NCI-H460 (cell line): ENCODE results near the genes SUSD1 and KIAA1958.

DNA sequence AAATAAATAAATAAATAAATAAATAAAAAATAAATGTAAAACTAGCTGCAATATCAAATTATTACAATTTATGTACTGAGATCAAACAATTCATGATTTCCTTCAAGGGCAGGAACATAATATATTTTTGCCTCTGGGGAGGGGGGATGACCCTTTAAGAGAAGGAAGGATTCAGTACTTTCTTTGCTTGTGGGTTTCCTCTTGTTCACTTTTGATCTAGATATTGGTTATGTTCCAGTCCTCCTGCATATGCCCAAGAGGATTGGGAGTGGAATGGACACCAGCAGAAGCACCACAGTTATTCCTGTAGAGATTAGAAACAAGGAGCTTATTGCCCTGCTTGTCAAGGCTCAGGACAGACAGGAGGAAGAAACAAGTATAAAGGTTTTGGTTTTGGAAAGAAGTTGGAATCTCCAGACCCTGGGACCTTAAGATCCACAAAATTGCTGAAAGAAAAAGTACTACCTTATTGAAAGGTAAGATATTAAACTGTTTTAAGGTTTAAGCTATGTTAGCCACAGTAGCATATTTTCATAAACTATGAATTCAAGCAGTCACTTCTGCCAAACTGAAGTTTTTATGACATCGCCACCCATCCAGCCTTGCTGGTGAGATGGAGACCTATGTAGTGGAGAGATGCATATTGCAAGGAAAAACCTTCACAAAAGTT is 11.6 kb downstream of the DNAJC25 start:
RAMPAGE:
- cytosol, long total RNA, result no peak
- long total RNA, result no peak
- nucleus, long total RNA, result no peak

RAMPAGE:
- cytosol, long total RNA, result no peak
- long total RNA, result no peak
- nucleus, long total RNA, result no peak
These were observed 11.1 kb upstream of the SHOC1 start for GRCh38 chr9:111805566-111806562.

DNA sequence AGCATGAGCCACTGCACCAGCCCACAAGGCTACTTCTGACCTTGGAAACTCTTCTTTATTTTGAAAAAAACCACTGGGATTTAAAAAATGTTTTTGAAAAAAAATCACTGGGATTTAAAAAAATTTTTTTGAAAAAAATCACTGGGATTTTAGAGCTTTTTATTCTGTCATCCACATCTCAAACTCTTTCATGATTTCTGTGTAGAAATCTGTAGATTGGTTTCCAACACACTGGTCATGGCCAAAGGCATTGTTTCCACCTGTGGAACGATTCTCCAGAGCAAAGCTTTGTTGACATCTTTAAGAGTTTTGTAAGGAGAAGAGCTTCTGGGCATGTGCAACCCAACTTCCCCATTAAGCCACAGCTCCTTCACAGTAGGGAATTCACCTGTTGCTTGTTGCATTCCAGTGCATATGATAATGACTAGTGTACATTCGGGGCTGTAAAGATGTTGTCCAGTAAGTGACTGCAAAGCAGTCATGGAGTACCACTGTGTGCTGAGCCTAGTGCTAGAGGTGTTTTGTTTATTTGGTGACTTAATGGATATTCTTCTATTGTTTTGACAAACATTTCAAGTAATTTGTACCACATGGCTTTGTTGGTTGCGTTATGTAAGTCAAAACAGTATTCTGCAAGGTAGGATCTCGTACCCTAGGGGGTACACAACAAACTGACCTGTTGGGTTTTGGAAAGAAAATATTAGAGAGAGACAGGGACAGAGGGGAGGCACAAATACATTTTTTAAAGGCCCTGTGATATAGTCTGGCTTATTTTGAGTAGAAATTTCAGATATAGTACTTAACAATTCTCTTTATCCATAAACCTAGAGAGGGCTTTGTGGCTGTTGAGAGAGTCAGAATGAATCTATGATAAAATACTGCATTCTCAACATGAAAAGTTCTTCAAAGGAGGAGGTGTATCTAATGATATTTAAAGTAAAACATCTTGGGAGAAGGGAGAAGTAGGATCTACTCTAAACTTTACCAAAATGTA is 12.9 kb downstream of the UGCG start:
RAMPAGE:
- cytosol, long total RNA, result no peak
- long total RNA, result no peak
- nucleus, long total RNA, result no peak

GRCh38 chr9:112065539-112066602 is 109.2 kb downstream of the SUSD1 start:
RAMPAGE:
- cytosol, long total RNA, result no peak
- long total RNA, result no peak
- nucleus, long total RNA, result no peak

RAMPAGE:
- cytosol, long total RNA, result no peak
- long total RNA, result no peak
- nucleus, long total RNA, result no peak
These were observed 49.2 kb downstream of the SUSD1 start for GRCh38 chr9:112125676-112126548.

GRCh38 chr9:112174955-112175596 is at the start of gene SUSD1:
Gene SUSD1, minus strand, starts transcription at chr9:112175297.
RAMPAGE:
- cytosol, long total RNA, result no peak
- long total RNA, result no peak
- nucleus, long total RNA, result no peak

RAMPAGE:
- cytosol, long total RNA, result no peak
- long total RNA, result no peak
- nucleus, long total RNA, result no peak
These were observed 433 bp upstream of the SUSD1 start for GRCh38 chr9:112175597-112175863.

GRCh38 chr9:112180286-112180804 is 5.2 kb upstream of the SUSD1 start:
RAMPAGE:
- cytosol, long total RNA, result no peak
- long total RNA, result no peak
- nucleus, long total RNA, result no peak

GRCh38 chr9:112286207-112286922 is 47.1 kb downstream of the PTBP3 start:
RAMPAGE:
- cytosol, long total RNA, result no peak
- long total RNA, result no peak
- nucleus, long total RNA, result no peak

RAMPAGE:
- cytosol, long total RNA, result no peak
- long total RNA, result no peak
- nucleus, long total RNA, result no peak
These were observed 1.1 kb upstream of the PTBP3 start for GRCh38 chr9:112334316-112335049.

GRCh38 chr9:112348135-112349465 is 15.2 kb upstream of the PTBP3 start:
RAMPAGE:
- cytosol, long total RNA, result no peak
- long total RNA, result no peak
- nucleus, long total RNA, result no peak

RAMPAGE:
- cytosol, long total RNA, result no peak
- long total RNA, result no peak
- nucleus, long total RNA, result no peak
These were observed 18.7 kb upstream of the PTBP3 start for GRCh38 chr9:112352171-112352501.

DNA sequence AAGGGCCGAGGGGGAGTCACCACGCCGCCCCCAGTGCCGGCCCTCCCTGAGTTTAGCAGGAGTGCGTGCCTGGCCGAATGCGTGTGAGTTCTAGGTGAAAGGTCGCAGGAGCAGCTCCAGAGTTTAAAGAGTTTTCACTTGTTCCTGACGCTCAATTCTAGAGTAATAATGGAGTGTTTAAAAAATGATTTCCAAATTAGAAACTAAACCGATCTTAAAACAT is 428 bp downstream of the HSDL2 start:
RAMPAGE:
- cytosol, long total RNA, result no peak
- long total RNA, result no peak
- nucleus, long total RNA, result no peak

DNA sequence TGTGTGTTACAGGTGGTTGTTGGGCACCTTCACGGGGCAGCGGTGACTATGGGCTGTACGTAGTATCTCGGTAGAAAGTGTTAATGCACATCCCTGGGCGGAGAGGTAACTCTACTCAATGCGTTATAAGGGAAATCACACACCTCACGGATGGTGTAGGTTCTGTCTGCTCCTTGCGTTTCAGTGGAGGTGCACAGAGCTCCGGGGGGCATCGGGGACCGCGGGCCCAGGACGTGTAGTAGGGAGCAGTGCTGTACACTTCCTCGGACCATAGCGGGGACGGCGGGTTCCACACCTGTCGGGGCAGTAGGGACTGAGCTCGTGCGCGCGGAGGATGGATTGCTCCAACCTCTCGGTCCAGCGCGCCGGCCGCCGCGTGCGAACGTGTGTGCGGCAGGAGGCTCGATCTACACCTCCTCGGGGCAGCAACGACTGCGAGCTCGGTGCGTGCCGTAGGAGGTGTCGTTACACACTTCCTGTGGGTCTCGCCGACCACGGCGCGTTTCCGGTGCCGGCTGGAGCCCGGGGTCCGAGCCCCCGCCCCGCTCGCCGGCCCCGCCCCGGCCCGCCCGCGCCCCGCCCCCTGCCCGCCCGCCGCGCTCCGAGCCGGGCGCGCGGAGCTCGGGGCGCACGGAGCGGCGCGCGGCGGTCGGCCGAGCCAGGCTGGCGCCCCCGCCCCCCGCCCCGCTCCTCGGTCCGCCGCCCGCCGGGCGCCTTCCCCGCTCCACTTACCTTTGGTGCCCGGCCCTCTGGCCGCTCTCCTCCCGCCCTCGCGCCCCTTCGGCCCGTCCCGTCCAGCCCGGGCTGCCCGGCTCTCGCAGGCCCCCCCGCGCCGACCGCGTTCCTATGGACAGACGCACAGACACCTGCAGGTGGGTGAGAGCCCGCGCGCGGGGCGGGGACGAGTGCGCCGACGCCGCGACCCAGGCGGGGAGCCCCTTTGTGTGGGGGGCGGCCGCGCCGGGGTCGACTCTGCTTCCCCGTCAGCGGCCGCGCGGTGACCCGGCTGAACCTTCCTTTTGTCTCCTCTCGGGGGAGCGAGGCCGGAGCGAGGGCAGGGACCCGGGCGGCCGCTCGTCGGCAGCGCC is at the start of gene KIAA1958:
KIAA1958 (plus strand) TSS at position 581 of the 1,088 bp plus-strand sequence.
RAMPAGE:
- cytosol, long total RNA, result start-site peak on the minus strand centred at position 430 of the sequence, 32 bp wide, 8 and 19 reads in 2 replicates
- long total RNA, result no peak
- nucleus, long total RNA, result start-site peak on the minus strand centred at position 436 of the sequence, 19 bp wide, 15 and 38 reads in 2 replicates

DNA sequence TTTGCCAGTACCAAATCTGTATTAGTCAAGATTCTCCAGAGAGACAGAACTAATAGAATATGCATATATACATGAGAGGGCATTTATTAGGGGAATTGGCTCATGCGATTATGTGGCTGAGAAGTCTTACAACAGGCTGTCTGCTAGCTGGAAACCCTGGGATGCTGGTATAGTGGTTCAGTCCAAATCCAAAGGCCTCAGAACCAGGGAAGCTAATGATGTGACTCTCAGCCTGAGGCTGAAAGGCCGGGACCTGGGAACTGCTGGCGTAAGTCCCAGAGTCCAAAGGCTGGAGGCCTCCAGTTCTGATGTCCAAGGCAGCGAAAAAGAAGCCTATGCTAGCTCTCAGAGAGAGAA is 84.0 kb downstream of the KIAA1958 start:
RAMPAGE:
- cytosol, long total RNA, result no peak
- long total RNA, result no peak
- nucleus, long total RNA, result no peak

RAMPAGE:
- cytosol, long total RNA, result no peak
- long total RNA, result no peak
- nucleus, long total RNA, result no peak
These were observed 110.9 kb downstream of the INIP start for GRCh38 chr9:112606843-112607579.

GRCh38 chr9:112645397-112646364 is 72.2 kb downstream of the INIP start:
RAMPAGE:
- cytosol, long total RNA, result no peak
- long total RNA, result no peak
- nucleus, long total RNA, result no peak

DNA sequence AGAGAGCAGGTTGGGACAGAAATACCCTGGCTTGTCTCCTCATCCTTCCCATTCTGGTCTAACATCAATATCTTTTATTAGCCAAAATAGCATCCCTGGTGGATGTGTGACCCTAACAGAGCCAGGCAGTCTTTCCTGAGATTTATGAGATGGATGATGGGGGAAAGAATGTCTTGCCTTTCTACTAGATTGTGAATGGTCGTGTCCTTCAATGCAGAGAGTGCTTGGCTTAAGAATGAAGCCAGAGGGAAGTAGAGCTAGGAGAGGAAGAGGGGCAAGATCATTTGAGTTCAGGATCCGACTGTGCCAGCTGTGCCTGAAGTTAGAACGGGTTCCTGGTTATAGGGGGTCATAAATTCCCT is 9.8 kb downstream of the SNX30 start:
RAMPAGE:
- cytosol, long total RNA, result no peak
- long total RNA, result no peak
- nucleus, long total RNA, result no peak

GRCh38 chr9:113154331-113154923 is 3.6 kb downstream of the SLC31A2 start:
RAMPAGE:
- cytosol, long total RNA, result no peak
- long total RNA, result no peak
- nucleus, long total RNA, result no peak

GRCh38 chr9:113399631-113400287 is 1.3 kb downstream of the ALAD start:
RAMPAGE:
- cytosol, long total RNA, result no peak
- long total RNA, result no peak
- nucleus, long total RNA, result no peak